Breast epithelium (tissue), 2 donors: ENCODE data around the gene TULP3.

GRCh38 chr12:2295615-2296552 is 243.1 kb downstream of the CACNA1C start:
- PRO-cap = no peak
- RAMPAGE, long total RNA, 2 experiments = no peak in any of the 2 experiments

DNA sequence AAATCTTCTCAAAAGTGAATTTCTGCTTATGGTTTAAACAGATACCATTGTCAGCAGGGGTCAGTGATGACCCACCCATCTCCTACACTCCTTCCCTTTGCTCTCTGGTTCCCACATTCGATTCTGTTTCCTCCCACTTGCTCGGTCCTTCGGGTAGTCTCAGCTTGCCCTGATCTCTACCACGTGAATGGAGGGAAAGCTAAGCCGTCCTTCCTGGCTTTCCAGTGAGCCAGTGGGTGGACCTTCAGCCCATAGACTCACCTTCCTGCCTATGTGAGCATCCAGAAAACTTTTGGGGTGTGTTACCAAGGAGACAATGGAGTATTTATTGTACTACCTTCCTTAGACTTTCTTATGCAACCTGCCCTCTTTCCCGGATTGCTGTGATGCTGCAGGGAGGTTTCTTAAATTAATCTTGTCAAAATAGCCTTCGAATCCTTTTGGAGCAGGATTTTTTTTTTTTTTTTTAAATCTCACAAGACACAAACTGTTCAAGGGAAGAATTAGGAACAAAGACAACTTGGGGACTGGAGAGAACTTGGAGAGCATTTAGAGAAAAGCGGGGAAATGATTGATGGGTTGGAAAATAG is 306.4 kb downstream of the CACNA1C start:
- PRO-cap = no peak
- RAMPAGE, long total RNA, 2 experiments = no peak in any of the 2 experiments

GRCh38 chr12:2431618-2432313 is 363.0 kb upstream of the FKBP4 start:
- PRO-cap = no peak
- RAMPAGE, long total RNA, 2 experiments = no peak in any of the 2 experiments

DNA sequence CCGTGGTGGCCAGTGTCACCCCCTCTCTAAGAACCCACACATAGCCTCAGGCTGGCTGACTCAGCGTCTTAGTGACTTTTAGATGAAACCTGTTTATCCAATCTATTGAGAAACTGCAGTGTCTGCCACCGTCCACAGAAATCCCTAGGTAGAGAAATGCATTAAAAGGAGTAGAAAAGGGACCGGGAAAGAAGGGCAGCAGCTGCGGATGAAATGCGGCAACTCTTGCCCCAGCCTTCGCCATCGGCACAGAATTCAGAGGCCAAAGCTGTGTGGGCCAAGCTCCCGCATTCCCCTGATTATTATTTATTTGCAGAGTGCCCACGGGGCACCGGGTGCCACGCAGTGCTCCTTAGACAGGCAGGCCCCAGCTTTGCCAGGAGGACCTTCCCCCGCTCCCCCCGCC is 170.1 kb upstream of the FKBP4 start:
- PRO-cap = no peak
- RAMPAGE, long total RNA, 2 experiments = no peak in any of the 2 experiments

- PRO-cap = no peak
- RAMPAGE, long total RNA, 2 experiments = no peak in any of the 2 experiments
These were observed 110.9 kb upstream of the FKBP4 start for GRCh38 chr12:2683828-2684299.

GRCh38 chr12:2691610-2692125 is 103.1 kb upstream of the FKBP4 start:
- PRO-cap = unidirectional peak, minus-strand start at chr12:2691834
- RAMPAGE, long total RNA, 2 experiments = no peak in any of the 2 experiments

DNA sequence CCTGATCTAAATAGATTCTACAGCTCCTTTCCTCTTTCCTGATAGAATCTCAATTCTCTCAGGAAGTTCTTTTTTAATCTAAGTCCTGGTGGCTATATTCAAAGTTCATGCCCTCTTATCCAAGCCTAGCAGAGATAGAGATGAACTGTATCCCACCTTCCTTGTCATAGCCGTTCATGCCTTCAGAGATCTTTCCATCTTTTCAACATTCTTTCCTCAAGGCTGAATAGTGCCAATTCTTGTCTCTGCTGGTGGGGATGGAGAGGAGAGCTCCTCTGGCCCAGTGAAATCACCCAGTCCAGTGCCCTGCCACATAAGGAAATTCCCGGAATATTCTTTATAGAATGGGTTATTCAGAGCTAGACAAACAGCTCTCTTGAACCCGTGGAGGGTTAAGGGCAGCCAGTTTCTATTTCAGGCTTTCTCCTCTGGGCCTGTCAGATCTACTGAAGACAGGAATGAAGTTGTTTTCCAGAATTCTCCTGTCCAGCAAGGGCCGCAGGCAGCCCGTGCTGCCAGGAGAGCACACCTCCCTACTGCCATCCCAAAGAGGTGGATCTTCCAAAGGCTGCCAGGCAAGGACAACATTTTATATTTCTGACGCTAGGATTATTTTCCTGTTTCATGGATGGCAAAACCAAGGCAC is 8.1 kb upstream of the NRIP2 start:
- PRO-cap = no peak
- RAMPAGE, long total RNA, 2 experiments = no peak in any of the 2 experiments

GRCh38 chr12:2889800-2890065 is 958 bp upstream of the TULP3 start:
- PRO-cap = no peak
- RAMPAGE, long total RNA, 2 experiments = no peak in any of the 2 experiments

DNA sequence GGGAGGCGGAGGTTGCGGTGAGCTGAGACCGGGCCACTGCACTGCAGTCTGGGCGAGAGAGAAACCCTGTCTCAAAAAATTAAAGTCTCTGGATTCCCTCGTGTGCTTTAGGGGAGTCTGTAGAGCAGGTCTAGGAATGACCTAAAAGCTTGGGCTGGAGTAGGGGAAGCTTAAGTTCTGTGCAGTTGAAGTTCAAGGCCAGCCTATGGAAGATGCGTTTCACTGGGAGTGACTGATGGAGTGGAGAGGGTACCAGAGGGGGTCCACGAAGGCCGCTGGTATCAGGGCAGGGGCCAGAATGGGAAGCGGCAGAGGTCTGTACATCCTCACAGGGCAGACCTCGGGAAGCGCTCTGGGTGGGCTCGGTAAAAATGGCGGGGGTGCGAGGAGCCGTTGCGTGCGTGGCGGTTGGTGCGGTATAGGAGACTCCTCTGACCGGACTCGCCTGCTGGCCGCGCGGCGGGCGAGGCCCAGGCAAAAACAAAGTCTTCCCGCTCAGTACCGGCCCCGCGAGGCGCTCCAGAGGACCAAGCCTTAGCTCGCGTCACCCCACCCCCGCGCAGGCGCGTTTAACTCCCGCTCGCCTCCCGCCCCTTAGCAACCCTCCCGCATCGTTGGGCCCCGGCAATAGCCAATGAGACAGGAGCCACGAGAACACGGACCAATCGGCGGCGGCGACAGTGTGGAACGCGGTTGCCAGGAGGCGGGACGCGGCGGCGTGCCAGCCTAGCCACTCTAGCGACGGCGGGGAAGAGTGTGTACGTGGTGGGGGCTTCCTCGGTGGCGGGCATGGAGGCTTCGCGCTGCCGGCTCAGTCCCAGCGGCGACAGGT is at the start of gene TULP3:
TSS of gene TULP3 (plus strand) at position 733 of the 832 bp plus-strand sequence.
- PRO-cap = bidirectional peak, plus-strand start at position 738 of the sequence, minus-strand start at position 521 of the sequence
- RAMPAGE, long total RNA, 2 experiments = start-site peak on the plus strand in 2 of 2 experiments, centred at positions 745 to 753 of the sequence, 45 to 177 reads per replicate

GRCh38 chr12:2962851-2963670 is 3.9 kb downstream of the TEAD4 start:
- PRO-cap = no peak
- RAMPAGE, long total RNA, 2 experiments = no peak in any of the 2 experiments

GRCh38 chr12:3003581-3004242 is 44.5 kb downstream of the TEAD4 start:
- PRO-cap = no peak
- RAMPAGE, long total RNA, 2 experiments = no peak in any of the 2 experiments

DNA sequence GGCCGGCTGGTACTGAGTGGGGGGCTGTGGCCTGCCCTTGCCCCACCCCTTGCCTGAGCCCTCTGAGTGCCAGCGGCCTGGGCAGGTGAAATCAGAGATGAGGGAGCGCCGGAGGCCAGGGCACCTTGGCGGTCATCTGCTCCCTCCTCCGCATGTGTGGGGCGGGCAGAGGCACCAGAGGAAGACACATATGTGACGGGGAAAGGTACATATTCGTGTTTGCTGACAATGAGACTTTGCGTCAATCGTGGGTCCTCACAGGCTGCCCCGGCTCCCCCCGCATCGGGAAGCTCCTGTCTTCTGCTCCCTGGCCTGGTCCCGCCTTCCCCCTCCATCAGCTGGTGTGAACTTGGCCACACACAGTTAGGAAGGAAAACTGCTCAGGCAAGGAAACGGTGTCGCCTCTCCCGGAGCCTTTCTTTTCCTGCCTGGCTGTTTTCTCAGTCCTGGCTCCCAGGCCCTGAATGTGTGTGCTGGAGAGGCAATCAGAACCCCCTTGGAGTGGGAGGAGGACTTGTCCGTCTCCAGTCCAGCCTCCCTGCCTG is 44.5 kb upstream of the TSPAN9 start:
- PRO-cap = no peak
- RAMPAGE, long total RNA, 2 experiments = no peak in any of the 2 experiments

DNA sequence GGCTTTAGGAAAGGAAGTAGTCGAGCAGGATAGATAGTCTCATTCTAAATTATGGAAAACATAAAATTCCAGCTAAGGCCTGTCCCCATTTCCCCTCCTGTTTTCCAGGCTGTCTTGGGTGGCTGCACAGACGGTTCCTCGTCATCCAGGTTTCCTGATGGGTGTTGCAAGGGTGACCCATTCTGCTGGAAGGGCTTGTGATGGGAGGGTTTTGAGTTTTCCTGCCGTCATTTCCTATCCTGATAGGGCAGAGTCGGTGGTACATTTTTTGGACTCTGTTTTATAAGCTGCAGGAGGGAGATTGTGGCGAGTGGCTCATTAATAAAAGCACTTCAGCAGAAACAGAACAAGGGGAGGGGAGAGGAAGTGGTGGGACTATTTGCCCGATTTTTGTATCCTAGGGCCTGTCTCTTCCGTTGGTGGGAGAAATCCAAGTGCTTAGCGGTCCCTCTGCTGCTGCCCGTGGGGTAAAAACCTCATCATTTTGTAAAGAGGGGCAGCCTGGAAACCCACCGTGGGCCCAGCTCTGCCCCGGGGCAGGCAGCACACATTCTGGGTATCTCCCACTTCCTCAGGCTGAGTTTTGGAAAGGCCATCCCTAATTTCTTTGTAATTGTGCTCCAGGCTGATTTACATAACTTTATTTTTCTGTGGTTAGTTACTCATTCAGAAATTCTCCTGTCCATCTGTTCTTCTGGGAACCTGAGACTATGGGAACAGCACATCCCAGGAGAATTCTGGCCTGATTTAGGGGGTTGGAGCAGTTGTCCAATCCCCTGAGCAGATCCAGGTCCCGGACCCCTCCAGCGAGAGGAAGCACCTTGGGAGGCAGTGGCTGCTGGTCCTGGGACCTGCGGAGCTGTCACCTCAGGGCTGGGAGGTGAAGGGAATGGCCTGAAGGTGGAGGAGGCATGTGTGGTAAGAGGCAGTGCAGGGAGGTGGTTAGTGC is 40.1 kb downstream of the TSPAN9 start:
- PRO-cap = no peak
- RAMPAGE, long total RNA, 2 experiments = no peak in any of the 2 experiments

- PRO-cap = no peak
- RAMPAGE, long total RNA, 2 experiments = no peak in any of the 2 experiments
These were observed 128.8 kb downstream of the TSPAN9 start for GRCh38 chr12:3205778-3206631.

- PRO-cap = no peak
- RAMPAGE, long total RNA, 2 experiments = no peak in any of the 2 experiments
These were observed 174.4 kb downstream of the TSPAN9 start for GRCh38 chr12:3251504-3252089.

DNA sequence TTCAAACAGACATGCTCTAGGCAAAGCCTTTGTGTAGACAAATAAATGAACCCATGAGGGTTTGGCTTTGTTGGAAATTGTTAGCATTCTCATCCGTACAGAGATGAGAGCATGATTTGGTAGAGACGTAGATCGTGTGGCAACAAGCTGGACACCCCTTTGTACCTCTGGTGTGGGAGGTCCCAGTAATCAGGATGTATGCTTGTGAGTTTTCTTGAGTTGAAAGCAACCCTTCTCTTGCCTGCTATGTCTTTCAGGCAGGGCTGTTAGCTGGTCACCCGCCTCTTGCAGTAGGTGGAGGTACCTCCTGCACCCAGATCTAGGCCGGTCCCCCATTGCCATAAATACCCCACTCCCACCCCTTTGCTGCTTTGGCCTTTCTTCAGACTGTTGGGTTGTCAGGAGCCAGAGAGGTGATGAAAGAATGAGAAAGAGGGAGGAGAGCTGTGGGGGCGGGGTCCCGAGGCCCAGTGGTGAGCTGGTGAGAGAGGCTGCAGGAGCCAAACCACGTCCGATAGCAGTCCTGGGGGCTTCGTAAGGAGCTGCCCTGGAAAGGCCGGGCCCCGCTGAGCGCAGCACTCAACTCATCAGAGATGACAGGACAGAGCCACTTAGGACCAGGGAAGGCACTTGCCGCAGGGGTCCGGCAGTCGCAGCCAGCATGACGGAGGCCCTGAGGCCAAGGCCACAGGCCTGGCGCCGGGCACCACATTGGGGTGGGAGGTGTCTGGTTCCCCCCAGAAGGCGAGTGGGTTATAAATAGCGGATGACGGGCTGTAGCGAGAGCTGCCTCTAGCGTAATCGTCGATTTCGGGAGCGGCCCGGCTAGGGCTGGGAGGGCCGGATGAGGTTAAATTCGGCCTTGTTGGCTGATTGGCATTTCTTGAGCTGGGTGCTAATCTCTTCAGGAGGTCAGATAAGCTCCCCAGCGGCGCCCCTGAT is 178.8 kb downstream of the TSPAN9 start:
- PRO-cap = no peak
- RAMPAGE, long total RNA, 2 experiments = no peak in any of the 2 experiments

DNA sequence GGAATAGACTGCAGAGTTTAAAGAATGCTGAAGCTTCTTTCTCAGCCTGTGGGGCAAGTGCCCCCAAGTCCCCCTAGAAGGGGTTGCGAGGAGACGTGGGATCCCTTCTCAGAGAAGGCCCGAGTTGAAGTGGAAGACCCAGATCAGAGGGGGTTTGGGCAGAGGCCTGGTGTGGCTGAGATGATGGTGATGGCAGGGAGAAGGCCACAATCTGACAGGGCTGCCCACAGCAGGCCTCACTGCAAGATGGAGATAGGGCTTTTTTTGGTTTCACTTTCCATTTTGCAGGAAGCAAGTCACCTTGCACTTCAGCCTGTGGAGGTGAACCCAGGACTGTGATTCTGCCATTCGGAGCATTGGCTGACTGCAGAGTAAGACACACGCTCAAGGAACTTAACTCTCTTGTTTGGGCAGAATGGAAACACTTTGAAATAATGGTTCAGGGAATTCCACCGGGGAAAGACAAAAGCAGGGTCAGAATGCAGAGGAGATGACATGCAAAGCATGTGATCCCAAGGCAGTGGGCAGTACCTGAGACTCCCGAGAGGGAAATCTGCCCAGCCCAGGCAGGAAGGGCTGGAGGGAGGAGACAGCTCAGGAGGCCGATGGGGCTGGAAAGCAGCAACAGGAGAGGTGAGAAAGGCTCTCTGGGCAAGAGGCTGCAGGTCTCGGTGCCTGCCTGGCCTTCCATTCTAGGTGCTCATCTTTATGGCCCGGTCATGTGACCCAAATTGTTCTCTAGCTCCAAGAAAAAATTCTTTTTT is 58.8 kb upstream of the PRMT8 start:
- PRO-cap = no peak
- RAMPAGE, long total RNA, 2 experiments = no peak in any of the 2 experiments

DNA sequence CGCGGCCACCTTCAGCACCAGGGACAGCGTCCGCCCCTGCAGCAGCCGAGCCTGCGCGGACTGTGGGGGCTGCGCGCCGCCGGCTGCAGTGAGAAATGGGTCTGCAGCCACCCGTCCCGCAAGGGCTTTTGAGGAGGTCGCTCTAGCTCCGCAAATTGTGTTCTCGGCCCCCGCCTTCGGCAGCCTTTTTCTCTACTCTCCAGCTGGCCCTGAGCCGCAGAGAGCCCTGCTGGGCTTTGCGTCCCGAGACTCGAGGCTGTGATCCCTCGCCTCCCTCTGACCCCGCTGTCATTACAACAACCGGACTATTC is 1.3 kb downstream of the PRMT8 start:
- PRO-cap = no peak
- RAMPAGE, long total RNA, 2 experiments = no peak in any of the 2 experiments

GRCh38 chr12:3530707-3531120 is 39.7 kb downstream of the PRMT8 start:
- PRO-cap = no peak
- RAMPAGE, long total RNA, 2 experiments = no peak in any of the 2 experiments

GRCh38 chr12:3736504-3736753 is 16.5 kb downstream of the CRACR2A start:
- PRO-cap = no peak
- RAMPAGE, long total RNA, 2 experiments = no peak in any of the 2 experiments